Hair follicle dermal papilla cell (primary cell): ENCODE measurements around the genes OR10P1, RAB5B, COQ10A, MIP and SPRYD4.

DNA sequence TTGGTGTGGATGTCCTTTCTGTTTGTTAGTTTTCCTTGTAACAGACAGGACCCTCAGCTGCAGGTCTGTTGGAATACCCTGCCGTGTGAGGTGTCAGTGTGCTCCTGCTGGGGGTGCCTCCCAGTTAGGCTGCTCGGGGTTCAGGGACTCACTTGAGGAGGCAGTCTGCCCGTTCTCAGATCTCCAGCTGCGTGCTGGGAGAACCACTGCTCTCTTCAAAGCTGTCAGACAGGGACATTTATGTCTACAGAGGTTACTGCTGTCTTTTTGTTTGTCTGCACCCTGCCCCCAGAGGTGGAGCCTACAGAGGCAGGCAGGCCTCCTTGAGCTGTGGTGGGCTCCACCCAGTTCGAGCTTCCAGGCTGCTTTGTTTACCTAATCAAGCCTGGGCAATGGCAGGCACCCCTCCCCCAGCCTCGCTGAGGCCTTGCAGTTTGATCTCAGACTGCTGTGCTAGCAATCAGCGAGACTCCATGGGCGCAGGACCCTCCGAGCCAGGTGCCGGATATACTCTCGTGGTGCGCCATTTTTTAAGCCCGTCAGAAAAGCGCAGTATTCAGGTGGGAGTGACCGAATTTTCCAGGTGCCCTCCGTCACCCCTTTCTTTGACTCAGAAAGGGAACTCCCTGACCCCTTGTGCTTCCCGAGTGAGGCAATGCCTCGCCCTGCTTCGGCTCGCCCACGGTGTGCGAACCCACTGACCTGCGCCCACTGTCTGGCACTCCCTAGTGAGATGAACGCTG, 40.7 kb downstream of the OR9K2 start:
- CAGE, long polyA plus RNA: no peak

GRCh38 chr12:55636741-55637045, at the start of gene OR10P1:
TSS of gene OR10P1 (plus strand) at chr12:55636892.
- CAGE, long polyA plus RNA: no peak

DNA sequence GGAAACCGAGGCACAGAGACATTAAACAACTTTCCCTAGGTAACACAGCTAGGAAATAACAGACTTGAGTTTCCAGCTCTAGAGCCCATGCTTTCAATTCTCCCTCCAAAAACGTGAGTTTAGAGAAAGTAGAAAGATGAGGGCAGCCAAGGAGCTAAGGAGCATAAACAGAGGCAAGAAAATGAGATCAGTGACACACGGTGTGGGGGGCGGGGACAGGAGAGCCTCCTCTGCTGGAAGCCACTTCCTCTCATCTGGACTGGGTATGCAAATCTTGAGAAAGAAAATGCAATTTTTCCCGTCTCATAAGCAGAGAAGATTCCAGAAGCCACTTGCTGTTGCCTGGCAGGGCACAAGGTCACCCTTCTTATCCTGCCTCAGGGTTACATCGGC, 5.9 kb downstream of the OR10P1 start:
- CAGE, long polyA plus RNA: no peak

GRCh38 chr12:55727865-55728907, 623 bp downstream of the CD63 start:
- CAGE, long polyA plus RNA: no peak

DNA sequence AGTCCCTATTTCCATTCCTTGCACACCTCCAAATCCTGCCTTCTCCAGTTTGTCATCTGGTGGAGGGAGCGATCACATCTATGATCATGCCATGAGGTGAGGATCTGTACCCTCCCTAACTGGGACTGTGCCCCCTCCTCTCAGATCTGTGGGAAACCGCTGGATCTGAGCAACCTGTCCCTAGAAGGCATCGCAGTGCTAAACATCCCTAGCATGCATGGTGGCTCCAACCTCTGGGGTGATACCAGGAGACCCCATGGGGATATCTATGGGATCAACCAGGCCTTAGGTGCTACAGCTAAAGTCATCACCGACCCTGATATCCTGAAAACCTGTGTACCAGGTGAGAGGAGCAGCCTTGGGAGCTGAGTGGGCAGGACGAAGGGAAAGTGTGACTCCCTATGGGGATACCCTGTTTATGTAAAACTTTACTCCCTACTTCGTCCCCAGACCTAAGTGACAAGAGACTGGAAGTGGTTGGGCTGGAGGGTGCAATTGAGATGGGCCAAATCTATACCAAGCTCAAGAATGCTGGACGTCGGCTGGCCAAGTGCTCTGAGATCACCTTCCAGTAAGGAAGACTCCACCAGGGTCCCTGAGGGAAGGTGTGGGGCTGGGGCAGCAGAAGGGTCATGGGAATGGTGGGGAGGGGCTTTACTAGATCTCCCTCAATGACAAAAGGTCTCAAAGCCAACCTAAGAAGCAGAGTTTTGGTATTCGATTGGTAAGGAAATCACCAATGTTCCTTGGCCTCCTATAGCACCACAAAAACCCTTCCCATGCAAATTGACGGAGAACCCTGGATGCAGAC, 13.0 kb downstream of the PMEL start:
- CAGE, long polyA plus RNA: no peak

DNA sequence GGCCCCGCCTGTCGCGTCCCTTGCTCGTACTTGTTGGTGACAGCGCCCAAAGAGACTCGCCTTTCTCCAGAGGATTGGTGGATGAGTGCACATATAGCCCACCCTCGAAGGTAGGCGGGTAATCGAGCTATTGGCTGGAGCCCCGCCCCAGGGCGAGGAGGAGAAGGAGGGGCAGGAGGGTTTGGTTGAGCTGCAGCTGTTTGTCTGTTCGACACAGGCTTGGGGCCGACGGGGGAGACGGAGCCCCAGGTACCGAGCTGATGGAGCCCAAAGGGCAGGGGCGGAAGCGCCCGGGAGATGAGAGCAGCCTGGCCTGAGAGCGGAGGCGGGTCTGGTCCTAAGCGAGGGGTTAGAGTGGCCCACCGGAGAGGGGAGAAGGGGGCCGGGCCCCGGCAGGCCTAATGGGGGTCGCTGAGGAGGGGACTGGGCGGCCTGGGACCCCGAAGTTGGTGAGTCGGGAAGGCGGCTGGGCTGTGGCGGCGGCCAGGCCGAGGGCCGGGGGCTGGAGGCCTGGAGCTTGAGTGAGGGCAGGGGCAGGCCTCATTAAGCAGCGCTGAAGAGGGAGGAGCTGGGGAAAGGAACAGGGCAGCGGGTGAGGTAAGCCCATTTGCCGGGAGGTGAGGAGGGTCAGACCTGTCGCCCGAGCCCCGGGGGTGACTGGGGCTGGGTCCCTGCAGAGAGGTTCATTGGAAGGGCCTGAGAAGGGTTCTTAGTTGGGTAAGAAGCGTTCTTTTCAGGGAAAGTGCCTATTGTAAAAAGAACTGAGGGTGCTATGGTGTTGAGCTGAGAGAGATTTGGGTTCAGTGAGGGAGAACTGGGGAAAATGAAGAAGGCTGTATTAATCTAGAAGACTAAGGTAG, at the start of gene RAB5B:
Gene RAB5B, plus strand, starts transcription at position 188 of the 860 bp plus-strand sequence.
- CAGE, long polyA plus RNA: no peak

DNA sequence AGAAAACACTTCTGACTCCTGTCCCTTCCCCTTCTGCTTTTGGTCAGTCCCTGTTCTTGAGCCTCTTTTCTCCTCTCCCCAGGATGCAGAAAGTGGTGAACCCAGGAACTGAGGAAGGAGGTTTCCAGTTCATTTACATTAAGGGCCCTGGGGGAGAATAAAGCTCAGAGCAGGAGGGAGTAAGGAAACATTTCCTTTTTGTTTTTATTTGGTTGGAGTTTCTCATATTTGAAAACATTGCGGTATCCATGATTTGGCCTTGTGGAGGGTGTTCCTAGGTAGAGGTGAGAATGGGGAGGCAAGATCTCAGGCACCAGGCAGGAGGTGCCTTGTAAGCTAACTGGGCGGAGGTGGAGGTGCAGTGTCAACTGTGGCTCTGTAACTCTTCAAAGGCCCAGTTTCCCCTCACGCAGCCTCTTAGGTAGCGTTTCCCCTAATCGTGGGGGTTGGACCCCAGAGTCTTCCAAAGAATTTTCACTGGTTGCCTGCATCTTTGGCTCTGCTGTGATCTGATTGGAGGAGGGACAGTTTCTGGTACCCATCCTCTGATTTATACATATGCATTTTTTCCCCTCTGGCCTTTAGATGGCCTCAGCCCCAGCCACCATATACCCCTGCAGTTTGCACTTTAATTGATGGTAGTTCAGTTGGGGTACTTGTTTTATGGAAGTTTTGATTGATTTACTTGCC, 4.4 kb upstream of the SUOX start:
- CAGE, long polyA plus RNA: no peak

DNA sequence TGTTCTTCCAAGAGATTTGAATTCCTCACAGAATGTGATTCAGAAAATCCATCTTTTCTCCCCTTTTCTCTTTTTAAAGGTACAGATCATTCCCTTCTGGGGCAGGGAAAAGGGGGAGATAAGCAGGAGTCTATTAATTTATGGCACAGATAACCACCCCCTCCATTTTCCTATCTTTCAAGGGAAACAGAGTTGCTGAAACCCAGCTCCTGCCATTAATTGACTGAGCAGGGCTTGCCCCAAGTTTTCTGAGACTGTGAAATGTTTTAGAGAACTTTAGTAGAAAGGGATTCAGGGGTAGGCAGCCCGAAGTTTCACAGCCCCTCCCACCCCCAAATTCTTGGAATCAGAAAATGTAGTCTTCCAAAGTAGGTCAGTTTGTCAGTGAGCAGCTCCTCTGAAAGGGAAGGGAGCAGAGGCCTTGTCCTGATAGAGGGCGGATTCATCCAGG, 616 bp upstream of the IKZF4 start:
- CAGE, long polyA plus RNA: no peak

DNA sequence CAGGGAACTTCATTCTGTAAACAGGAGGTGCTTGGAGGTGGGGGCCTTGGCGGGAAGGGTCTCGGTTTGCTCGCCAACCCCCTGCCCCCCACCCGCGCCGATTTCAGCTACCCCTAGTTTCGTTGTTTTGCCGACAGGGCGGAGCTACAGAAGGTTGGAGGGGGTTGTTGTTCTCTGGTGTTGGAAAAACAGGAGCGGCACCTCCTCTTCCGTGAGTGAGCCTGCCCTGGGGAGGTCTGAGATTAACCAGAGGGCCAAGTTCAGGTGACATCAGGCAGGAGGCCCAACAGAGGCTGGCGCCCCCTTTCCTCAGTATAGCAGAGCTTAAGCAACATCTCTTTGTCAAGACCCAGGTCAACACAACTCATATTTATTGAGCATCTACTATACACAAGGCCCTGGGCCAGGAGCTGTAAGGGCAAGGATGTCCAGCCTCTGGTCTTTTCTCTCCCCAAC, 753 bp downstream of the ERBB3 start:
- CAGE, long polyA plus RNA: no peak

- CAGE, long polyA plus RNA: no peak
Measured at GRCh38 chr12:56081502-56082526, 1.8 kb downstream of the ERBB3 start.

DNA sequence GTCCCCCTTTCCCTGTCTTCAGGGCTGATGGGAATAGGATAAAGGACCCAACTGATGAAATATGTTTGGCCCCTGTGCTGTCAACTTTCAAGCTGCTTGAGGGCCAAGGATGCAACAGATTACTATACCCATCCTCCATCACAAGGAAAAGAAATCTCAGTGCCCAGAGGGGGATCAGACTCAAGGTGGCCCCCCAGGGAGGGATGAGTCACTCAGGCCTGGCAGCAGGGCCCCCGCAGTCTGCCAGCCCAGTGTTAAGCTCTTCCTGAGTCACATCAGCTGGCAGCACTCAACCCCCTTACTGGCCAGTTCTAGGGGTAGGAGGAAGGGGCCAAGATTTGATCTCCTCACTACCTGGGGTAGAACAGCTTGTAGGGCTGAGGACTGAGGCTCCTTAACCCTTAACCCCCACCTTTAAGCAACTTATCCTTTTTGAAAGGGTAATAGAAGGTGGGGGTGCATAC, 1.6 kb downstream of the ANKRD52 start:
- CAGE, long polyA plus RNA: no peak

DNA sequence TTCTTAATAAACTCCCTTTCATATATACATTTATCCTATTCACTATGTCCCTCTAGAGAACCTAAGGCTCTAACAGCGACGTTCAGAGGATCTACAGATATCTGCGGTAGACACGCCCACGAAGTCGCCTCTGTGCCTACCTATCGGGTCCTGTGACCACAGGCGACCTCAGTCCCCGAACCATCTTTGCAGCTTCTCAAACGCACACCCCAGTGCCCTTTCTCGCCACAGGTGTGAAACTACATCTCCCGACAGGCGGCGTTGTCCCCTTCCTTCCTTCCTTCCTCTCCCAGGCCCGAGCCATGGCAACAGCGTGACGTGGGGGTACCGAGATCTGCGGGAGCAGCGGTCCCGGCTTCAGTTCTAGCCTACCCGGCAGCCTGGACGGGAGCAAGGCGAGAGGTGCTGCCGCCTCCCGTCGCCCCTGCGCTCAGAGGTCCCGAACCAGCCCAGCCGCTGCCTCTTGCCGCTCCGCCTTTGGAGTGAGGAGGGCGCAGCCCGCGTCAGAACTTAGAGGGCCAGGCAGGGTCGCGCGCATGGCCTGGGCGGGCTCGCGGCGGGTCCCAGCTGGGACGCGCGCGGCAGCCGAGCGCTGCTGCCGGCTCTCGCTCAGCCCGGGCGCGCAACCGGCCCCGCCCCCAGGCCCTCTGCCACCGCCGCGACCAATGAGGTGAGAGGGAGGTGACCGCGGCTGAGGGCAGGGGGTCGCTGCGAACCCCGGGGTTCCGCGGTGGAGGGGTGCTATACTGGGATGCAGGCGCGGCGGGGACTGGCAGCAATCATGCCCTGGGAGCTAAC, at the start of gene COQ10A:
Gene COQ10A, plus strand, starts transcription at position 360 of the 798 bp plus-strand sequence.
- CAGE, long polyA plus RNA: no peak

DNA sequence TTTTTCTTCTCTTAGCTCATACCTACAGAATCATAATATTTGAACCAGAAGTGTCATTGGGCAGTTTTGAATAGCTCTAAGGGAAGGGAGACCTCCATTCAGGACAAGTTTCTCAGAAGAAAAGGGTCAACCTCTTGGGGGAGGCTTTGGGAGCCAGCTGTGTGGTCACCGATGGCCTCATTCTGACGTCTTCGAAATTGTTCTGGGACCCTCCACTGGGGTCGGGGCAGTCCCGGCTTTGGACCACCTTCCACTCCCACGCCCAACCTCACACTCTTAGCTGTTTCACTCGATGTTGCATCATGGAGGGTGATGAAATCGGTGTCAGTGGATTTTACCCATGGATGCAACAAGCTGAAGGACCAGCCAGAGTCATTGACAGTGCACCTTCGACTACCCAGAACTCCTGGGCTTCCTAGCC, 1.1 kb upstream of the IL23A start:
- CAGE, long polyA plus RNA: no peak

DNA sequence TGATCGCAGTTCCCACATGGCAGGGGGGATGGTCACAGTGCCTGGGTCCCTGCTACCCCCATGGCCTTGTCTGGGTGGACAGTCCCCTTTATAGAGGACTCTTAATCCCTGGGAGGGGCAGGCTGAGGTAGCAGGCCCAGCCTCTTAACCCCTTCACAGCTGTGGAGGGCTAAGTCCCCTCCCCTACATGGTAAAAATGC, at the start of gene MIP:
Gene MIP, minus strand, starts transcription at position 62 of the 200 bp plus-strand sequence.
- CAGE, long polyA plus RNA: no peak

GRCh38 chr12:56468320-56468723, at the start of gene SPRYD4:
TSS of gene SPRYD4 (plus strand) at chr12:56468578.
- CAGE, long polyA plus RNA: no peak

GRCh38 chr12:56496758-56497075, 8.8 kb upstream of the GLS2 start:
- CAGE, long polyA plus RNA: no peak

GRCh38 chr12:56527845-56528346, 6.3 kb downstream of the RBMS2 start:
- CAGE, long polyA plus RNA: no peak

DNA sequence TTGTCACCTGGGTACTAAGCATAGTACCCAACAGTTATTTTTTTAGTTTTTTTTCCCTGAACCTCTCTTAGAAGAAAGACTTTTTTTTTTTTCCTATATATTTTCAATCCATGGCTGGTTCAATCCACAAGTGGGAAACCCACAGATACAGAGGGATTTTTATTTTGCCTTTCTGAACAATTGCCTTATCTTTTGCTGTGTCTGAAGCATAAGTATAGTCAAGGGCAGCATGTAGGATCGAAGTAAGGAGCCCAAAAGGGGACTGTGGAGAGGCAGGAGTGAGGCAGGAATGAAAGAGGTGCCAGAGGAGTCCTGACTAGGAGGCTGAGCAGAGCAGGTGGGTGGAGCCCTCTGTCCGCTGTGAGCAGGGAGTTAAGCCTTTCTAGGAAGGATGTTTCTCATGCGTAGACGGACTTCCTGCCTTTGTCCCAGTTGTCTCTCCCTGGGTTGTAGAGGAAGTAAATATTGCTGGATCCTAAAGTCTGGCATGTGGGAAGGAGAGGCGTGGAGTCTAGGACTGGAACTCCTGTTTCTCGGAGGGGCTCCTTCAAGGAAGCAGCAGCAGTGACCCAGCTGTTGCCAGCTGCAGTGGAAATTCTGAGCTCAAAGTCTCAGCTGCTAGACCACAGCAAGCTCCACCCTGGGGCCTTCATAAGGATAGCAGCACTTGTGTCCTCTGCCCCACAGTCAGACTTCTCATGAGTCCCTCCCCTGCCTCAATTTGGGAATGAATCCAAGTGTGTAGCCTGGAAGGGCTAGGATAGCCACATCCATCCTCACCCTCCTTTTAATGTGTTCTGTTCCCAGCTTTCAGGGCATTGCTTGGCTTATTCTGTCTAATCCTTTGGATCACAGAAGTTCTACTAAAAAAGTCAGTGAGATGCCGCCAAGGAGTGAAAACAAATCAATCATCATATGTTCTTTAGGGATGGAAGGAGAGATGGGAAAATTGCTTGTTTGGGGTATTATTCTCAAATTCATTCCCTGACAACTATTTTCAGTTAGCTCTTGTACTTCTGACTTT, 44.0 kb downstream of the RBMS2 start:
- CAGE, long polyA plus RNA: no peak

DNA sequence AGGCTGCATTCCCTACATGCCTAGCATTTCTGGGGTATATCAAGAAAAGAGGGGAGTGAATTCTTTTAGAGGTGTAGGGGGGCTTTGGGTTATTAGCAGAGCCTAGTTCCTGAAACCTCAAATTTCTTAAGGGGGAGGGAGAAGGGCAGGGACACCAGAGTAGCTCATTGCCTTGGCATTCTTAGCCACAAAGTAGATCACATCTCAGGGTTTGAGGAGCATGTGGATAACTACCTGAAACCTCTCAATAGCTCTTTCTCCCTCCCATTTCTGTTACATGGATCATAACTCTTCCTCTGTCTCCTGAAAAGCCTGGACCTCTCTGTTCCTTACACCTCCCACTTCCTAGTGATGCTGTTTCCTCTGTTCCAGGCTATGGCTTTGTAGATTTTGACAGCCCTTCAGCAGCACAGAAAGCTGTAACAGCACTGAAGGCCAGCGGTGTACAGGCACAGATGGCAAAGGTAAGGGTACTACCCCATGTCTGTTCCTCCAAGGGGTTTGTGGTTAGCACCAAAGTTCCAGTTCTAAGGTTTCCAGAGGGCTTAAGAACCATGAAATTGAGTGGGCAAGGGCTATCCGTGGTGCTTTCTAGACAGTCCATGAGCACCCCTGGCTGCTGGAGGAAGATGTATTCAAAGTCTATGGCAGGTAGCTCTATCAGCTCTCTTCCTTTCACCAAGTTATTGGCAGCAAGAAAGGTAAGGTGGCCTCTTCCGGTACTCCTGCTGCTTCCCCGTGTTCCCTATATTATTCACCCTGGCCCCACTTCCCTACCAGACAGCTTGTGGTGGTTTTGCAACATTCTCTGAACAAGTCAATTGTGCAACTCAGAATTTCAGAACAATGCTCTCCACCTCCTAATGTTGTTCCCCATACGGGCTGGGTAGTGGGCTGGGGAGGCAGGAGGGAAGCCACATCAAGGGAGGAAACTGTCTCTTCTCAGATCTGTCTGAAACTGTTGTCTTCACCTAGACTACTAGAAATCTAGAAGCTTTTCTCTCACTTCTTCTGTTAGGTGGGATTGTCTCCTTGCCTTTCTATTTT, 48.2 kb downstream of the RBMS2 start:
- CAGE, long polyA plus RNA: no peak

- CAGE, long polyA plus RNA: no peak
Measured at GRCh38 chr12:56571121-56571669, 49.6 kb downstream of the RBMS2 start.